ENCODE measurements around a stretch of chr1.

DNA sequence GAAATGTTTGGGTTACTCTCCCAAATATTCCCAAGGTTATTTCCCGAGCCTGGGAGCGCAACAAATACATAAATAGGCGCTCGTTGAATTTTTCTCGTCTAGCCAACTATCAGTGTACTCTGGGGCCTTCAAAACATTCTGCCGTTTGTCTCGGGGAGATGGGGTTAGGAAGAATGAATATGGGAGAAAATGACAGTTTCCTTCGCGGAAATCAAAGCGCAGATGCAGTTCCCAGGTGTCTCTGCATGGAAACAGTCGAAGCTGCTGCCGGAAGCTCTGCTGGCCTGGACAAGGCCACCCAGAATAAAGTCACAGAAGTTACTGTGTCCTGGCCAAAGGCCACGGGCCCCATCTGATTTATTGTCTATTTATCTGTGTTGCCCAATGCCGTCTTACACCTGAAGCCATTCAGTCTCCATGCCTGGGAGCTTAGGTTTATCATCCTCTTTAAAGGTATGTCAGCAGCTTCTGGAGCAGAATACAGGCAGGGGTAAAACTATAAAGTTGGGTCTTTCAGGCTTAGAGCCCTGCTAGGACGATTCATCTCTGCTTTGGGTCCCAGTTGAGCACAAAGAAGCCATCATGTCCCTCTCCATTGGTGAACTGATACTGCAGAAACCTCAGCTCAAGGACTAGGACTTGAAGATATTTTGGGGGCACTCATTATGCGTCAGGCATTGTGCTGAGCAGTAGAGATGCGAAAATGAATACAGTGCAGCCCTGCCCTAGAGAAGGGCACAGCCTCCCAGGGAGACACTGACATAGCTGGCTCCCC, 1.2 kb downstream of the C1orf115 start:
- PRO-cap = unidirectional peak, minus-strand start at position 290 of the sequence

DNA sequence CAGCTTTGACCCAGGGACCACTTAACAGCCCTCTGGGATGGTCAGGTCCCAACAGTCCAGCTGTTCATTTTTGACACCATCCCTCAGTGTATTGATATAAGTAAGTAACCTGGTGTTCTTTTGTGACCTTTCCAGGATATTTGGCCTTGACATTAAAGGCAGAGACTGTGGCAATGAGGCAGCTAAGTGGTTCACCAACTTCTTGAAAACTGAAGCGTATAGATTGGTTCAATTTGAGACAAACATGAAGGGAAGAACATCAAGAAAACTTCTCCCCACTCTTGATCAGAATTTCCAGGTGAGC, 13.4 kb downstream of the MTARC2 start:
- PRO-cap = no peak

DNA sequence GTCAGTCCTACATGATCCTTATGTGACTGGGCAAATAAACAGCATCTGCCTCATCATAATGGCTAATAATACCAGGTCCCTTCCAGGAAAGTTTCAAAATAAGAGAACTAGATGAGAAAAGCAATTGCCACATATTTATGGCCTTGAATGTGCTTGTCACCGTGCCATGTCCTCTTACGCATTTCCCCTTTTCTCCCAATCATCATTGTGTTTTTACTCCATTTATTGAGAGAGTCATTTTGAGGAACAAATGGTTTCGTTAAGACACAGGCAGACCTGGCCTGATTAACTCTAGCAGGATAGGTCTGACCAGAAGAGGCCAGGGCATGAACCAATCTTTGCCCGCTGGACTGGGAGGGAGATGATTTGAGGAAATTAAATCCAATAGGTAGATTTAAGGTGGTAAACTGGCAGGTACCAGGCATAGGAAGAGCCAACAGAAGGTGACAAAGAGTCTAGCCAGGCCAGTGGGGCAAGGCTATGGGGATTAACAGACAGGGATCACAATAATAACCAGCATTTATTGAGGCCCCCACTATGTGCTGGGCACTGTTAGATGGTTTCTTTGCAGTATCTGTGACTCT, 121.4 kb downstream of the HLX start:
- PRO-cap = no peak

DNA sequence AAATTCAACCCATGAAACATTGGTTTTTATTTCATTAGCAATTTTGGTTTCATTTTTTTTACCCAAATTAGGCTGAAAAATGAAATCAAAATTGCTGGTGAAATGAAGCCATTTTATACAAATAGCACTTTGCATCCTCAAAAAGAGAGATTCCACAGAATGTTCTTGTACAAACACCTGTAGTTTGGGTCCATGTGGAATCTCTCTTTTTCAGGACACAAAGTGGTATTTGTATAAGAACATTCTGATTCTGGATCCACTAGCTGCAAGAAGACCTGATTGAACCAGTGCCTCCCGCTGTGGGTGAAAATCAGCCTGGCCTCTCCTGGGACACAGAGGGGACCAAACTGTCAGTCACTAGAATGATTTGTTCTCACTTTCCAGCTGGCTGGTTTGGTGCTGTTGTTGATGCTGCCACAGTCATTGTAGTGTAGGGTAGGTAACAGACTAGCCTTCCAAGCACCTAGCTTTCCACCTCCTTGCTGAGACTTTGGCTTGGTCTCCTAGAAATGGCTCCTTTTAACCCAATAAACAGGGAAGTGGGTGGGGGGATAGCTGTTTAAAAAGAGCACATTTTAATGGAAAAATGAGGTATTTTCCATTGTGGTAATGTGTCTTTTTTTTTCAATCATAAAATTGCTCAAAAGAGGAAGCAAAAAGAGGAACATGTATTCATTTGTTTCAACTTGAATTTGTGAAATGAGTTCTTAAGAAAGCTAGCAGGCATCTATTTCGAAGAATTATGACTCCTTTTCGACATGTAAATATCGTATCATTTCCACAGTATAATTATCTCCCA, 189.9 kb downstream of the HLX start:
- PRO-cap = no peak

DNA sequence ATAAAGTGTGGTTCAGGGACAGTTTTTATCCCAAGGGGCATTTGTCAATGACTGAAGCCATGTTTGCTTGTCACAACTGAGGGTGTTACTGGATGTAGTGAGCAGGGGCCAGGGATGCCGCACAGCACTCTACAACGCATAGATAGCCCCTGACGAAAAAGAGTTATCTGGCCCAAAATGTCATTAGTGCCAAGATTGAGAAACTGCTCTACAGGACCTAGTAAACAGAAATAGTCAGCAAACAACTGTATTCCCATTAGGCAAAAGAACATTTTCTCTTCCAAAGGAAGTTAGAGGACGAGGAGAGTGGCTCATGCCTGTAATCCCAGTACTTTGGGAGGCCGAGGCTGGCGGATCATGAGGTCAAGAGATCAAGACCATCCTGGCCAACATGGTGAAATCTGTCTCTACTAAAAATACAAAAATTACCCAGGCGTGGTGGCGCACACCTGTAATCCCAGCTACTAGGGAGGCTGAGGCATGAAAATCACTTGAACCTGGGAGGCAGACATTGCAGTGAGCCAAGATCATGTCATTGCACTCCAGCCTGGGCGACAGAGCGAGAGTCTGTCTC, 189.1 kb downstream of the DUSP10 start:
- PRO-cap = no peak

- PRO-cap = bidirectional peak, plus-strand start at chr1:221741105, minus-strand start at chr1:221740871
These were observed 1.4 kb downstream of the DUSP10 start for GRCh38 chr1:221740340-221740980.

DNA sequence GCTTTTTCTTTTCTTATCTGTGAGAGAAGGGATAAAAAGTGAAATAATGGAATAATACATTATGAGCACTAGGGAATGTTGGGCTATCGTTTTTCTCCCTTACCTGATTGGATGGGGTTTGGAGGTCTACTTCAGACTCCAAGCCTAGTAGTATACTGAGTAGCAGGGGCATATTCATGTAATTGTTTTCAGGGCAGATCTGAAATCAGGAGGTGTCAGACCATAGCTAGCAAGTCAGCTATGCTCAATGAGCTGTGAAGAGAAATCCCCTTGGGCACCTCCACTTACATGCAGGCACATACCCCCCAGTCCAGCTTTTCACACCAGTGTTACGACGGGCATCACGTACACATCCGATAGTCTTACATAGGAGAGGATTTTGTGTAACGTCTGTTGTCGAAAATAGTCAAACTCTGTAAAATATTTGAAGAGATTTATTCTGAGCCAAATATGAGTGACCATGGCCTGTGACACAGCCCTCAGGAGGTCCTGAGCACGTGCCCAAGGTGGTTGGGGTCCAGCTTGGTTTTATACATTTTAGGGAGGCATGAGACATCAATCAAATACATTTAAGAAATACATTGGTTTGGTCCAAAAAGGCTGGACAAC, 1.9 kb upstream of the DUSP10 start:
- PRO-cap = no peak

DNA sequence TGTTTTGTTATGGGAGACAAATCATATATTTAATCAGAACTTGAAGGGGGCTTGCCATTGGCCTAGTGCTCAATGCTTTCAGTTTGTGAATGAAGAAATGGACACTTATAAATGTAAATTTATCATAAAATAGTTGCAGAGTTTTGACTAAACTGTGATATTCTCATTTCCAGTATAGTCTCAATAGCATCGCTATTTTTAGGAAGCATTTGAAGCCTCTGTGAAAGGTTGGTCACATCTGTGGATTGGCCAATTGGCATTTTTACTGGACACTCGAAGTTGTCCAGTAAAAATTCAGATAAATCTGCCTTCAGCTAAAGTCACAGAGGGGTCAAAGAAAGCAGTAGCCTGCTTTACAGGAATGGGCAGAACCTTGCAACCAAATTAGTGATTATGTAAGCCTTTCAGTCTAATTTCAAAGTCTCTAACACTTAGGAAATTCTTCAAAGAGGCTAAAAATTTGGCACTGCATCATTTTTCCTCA, 318.2 kb upstream of the DUSP10 start:
- PRO-cap = no peak

GRCh38 chr1:222097527-222098080, 355.7 kb upstream of the DUSP10 start:
- PRO-cap = no peak

DNA sequence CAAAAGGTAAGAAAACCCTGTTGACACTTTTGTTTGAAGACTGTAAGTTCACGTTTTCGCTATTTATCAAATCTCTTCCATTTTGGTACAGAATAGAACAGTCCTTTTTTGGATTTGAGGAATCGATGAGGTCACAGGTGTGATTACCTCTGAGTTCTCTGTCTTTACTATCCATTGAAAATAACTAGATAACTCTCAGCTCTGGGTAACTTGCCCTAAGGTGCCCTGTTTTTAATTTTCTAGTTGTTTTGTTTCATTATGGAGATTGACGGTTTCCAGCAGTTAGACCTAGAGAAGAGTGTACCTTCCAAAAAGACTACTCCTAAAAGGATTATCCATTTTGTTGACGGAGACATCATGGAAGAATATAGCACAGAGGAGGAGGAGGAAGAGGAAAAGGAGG, 9.3 kb downstream of the FAM177B start:
- PRO-cap = no peak

DNA sequence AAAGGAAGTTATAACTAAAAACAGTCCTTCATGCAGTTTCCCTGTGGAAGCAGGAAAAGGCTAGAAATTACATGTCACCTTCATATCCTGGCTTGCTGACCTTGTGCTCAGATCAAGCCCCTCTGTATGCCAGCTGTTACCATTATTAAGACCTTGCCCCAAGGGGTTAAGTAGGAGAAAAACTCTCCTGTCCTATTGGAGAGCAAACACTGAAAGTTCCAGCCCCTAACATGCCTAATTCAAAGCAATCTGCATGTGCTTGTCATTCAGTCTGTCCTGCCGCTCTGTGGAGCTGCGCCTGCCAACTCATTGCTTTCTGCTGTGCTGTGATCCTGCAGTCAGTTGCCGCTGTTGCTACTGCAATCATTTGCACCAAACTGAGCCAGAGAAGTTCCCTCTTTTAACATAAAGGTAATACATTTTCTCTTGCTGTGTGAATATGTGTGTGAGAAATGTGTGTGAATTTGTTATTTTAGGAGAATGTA, 113.4 kb downstream of the DISP1 start:
- PRO-cap = no peak

GRCh38 chr1:223177736-223178357, 34.8 kb upstream of the TLR5 start:
- PRO-cap = unidirectional peak, minus-strand start at chr1:223177936

DNA sequence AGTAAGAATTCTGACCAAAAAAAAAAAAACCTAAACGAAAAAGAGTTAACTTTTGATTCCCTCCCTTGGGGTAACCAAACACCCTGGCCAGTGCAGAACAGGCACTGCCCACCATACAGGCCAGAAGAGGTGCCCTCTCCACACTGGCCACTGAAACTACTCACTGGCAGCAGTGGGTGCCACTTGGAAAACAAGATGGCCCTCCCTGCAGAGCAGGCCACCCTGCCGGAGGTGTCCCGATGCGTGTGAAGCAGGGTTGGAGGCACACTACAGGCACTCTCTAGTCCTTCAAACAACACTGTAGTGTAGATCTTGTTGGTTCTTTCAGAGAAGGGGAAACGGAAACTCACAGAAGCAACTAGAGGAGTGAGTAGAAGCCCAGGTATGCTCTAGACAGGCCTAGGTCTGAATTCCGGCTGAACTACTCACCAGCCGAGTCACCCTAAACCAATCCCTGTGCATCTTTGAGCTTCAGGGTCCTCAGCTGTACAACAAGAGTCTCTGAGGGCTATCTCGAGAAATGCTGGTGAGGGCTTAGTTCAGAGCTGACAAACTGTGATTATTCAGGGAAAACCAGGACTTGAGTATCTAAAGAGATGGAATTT, 87.4 kb upstream of the TLR5 start:
- PRO-cap = no peak

DNA sequence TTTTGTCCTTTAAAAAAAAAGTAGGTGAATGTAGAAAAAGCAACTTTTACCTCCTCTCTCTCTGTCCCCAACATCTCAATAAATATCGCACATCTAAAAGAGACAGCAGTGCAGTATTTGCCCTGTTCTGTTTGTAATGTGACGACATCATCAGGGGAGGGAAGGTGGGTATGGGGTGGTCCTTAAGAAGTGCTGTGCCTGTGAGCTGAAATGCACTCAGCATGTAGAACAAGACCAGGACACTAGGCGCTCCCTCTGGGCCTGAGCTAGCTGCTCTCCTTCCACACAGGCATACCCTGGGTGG, 43.9 kb downstream of the SUSD4 start:
- PRO-cap = no peak

GRCh38 chr1:223641368-223642035, 24.0 kb downstream of the CAPN8 start:
- PRO-cap = unidirectional peak, minus-strand start at chr1:223641511; unidirectional peak, minus-strand start at chr1:223641644

- PRO-cap = no peak
These were observed 60.0 kb downstream of the TP53BP2 start for GRCh38 chr1:223785694-223786289.

DNA sequence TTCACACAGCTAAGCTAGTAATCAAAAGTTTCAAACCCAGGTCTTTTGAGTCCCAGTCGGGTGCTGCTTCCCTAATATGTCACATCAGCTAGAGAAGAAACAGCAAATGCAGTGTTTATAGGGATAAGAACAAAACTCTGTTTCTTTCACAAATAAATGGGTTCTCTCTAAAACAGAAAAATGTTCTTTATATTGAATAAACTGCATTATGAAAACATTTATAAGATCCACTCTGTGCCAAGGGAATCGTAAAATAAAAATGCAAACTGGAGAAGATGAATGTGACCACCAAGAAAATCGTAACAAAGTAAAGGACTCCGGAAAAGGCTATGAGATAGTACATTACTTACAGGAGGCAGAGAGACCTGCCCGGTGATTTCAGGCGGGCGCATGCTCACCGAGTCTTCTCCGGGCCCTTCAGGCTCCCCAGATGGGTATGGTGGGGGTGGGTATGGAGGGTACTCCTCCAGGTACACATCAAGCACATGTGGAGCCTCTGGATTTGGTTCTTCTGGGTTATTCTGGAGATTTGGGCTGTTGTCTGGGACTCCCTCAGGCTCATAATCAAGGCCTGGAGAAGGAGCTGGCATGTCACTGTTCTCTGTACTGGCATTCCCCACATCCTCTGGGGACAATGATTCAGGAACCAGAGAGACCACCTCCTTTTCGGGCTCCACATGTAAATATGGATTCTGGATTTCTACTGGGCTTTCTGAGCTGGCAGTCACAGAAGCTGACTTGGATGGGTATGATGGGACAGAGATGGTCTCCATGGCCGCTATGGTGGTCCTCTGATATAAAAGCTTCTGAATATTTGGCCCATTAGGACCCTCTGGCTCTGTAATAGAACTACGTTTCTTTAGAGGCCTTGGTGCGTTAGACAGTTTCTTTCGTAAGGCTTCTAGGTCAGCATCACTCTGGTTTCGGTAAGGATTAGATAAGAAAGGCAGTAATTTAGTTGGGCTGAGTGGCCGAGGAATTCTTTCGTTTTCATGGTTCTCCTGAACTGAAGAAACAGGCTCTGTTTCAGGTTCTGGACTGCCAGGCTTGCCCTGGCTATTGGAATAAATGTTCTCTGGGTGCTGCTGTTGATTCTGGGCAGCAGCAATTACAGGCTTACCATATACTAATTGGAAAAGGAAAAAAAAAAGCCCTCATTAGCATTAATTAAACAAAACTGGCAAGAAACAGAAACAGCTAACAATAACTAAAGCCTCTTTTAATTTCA, 49.9 kb downstream of the TP53BP2 start:
- PRO-cap = no peak

GRCh38 chr1:223799621-223800334, 46.0 kb downstream of the TP53BP2 start:
- PRO-cap = no peak

DNA sequence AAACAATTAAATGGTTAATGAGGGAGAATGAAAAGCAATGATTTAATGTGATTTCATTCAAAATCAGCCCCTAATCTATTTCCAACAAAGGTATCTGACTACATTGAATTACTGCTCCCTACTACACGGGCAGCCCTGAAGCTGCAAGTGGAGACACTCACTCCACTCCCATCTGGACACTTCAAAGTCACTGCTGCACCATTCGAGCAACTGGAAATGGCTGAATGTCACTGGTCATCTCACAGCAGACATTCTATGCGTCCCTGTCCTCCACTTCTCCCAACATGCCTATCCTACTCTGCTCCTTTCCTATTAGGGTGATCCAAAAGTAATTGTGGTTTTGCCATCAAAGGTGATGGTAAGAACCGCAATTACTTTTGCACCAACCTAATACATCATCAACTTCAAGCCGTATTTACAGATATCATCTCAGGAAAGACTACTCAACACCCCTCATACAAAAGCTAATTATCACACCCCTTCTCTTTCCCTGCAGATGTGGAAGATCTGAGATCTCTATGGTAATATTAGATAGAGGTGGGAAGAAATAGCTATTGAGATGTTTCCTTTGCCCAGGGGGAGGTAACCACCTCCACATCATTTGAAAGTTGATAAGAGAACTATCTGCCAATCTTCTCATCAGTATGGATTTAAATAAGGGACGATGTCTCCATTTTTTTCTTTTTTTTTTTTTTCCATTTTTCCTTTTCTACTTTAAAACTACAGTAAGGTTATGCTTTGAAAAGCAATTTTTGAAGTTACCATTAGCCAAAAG, 7.2 kb downstream of the TP53BP2 start:
- PRO-cap = no peak

GRCh38 chr1:224013677-224014428, 100.1 kb upstream of the FBXO28 start:
- PRO-cap = no peak

Measured in rectum (tissue), 1 donor.